Smooth muscle cell (in vitro differentiated cells): ENCODE measurements around a stretch of chr12.

DNA sequence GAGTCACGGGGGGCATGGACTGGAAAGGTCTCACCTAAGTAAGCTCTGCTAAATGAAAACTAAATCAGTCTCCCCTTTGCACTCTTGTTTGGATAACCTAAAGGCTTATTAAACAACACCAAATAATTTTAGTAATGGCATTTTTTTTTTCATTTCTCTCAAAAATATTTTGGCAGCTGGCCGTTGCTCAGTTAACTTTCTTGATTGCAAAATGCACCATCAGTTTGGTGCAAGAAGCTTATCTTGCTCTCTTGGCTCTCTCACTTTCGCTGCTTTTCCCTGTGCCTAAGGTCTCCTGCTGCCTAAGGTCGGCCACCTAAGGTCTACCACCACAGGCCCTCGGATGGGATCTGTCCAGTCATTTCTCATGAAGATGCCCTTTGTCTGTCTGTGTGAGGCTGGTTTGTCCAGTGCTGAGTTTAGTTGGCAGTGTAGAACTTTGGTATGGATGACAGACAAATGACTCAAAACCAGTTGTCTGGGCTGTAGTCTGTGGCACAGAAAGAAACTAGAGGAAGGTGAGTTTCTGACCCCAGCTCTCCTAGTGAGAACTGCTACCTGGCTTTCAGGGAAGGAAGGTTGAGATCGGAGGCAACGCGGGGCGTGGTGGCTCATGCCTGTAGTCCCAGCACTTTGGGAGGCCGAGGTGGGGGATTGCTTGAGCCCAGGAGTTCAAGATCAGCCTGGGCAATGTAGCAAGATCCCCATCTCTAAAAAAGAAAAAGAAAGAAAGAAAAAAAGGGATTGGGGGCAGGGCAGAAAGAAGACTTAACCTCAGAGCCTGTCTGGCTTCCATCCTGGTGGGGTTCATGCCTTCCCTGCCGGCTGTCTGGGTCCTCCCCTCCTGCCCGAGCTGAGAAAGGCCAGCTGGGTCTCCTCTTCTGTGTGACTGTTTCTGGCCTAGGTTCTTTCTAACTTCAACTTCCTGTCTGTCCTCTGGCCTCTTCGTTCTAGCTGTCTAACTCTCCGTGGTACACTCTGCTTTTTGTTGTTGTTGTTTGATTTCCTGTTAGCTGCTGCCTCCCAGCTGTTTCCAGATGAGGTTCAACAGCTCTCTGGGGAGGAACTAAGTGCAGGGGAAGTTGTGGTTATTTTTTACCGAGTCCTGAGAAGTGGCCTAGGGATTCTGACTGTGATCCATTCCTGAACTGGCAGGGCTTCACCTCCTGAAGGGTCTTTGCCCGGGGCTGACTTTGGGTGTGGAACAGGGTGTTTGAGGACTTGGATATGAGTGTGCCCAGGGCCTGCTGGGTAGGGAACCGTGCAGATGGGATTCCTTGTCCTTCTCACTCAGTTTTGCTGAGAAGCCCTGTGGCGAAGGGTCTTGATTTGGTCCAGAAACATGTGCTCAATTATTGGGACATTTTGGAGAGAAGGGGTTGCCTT lies 2.9 kb downstream of the MLXIP start:
- RAMPAGE, long total RNA = no peak

- RAMPAGE, long total RNA = no peak
Measured at GRCh38 chr12:122093034-122093602, 14.6 kb downstream of the MLXIP start.

- RAMPAGE, long total RNA = no peak
Measured at GRCh38 chr12:122104846-122105321, 26.3 kb downstream of the MLXIP start.

- RAMPAGE, long total RNA = no peak
Measured at GRCh38 chr12:122137632-122138812, 36.0 kb downstream of the IL31 start.

DNA sequence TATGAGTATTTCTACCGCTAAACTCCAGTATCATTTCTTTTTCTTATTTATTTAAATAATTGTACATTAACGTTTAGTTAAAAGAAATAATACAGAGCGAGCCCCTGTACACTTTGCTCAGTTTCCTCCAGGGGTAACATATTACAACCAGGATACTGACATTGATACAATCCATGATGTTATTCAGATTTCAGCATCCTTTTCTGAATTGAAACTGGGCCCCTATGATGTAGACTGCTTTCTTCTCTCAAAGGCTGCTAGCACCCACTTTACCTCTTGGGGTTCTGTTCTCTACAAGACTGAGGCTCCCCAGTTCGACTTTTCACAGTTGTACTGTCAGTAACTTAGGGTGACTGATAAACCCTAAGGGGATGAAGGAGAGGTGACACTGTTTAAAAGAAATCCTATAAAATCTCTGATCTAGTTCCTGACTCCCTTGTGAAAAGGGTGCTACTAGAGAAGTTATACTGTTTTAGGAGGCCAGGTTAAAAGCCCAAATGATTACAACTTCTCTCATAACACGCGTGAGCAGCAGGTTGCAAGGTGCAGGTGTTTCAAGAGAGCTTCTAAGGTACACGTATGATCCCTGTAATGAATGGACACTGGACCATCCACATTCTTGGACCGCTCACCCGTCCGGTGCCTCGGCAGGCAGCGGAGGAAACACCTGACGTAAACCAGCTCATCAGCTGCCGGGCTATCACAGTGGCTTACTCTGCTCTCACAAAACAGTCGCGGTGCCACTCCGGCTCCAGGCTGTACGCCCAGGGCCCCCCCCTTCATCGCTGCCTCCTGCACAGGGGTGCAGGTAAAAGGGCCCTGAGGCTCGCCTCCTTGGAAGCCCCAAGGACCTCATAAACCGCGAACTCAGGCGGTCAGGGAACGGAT lies 687 bp downstream of the VPS33A start:
- RAMPAGE, long total RNA = no peak

GRCh38 chr12:122333836-122334579 lies 67.7 kb upstream of the VPS33A start:
- RAMPAGE, long total RNA = no peak

DNA sequence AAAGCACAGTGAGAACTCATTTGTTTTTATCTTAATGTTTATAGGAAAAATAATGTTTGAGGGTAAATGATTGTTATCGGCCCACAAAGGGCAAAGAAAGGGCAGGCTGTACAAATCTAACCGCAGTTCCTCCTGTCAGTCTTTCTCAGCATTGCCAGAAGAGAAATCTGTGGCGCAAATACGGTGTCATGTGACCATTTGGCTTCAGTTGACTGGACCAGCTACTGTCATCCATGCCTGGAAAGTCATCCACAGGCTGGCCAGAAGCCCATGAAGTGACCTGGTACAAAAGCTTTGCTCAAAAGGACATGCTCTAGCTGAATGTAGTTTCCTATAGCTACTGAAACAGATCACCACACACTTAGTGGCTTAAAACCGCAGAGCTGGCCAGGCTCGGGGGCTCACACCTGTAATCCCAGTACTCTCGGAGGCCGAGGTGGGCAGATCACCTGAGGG lies 43.6 kb downstream of the HCAR2 start:
- RAMPAGE, long total RNA = no peak

- RAMPAGE, long total RNA = no peak
Measured at GRCh38 chr12:122729283-122729485, 1.5 kb downstream of the HCAR1 start.

DNA sequence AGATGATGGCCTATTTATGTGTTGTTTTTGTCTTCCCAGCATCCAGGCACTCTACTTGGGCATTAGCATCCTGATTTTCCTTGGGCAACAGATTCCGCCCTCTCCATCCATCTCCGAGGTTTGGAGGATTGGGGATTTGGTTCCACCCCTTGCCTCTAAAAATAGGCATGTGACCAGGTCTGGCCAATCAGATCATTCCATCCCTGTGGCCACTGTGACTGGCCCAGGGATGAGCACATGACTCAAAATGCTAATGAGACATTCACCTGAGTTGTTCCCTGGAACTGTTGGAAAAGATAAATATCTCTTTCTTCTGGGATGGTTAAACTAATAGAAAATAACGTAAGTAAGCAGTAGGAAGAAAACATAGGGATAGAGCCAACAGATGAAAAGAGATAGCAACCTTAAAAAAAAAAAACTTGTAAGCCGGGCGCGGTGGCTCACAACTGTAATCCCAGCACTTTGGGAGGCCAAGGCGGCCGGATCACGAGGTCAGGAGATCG lies 2.6 kb upstream of the DENR start:
- RAMPAGE, long total RNA = no peak

DNA sequence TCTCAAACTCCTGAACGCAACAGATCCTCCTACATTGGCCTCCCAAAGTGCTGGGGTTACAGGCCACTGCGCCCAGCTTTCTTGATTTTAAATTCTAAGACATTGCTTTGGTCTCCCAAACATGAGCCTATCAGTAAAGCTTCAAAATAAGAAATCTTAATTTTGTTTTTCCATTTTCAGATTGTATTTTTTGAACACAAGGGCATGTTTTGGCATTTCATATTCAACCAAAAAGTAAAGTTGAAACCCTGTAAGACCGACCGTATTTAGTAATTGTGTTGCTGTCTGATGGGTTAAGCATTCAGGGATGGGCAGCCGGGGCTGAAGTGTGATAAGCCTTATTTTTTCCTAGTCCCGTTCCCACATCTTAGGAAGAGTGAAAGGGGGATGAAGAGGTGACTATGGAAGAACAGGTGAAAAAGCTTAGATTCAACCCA lies 815 bp upstream of the CCDC62 start:
- RAMPAGE, long total RNA = no peak

GRCh38 chr12:122834381-122835118 lies 707 bp upstream of the HIP1R start:
- RAMPAGE, long total RNA = no peak

- RAMPAGE, long total RNA = no peak
Measured at GRCh38 chr12:122866231-122867424, 29.3 kb downstream of the VPS37B start.

DNA sequence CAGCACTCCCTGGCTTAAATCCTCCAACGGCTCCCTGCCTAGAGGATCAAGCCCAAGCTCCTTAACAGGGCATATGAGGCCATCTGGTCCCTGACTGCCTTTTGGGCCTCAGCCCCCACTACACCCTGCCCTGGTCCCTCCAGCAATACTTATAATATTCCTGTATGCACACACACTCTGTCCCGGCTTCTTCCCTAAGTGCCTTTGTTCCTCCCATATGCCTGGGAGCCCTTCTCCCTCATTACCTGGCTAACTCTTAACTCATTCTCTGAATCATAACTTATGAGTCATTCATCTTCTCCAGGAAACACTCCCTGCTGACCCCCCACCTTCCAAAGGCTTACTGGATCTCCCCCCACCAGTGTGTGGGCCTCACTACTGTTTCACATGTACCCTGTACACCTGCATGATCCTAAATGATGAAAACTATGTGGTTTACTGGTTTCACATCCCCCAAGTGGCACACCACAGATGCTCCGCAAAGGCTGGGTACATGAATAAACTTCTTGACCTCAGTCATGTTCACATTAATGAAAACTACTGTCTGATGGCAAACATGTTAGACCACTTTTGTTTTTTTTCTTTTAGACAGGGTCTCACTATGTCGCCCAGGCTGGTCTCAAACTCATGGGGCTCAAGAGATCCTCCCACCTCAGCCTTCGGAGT lies 8.5 kb downstream of the VPS37B start:
- RAMPAGE, long total RNA = no peak

DNA sequence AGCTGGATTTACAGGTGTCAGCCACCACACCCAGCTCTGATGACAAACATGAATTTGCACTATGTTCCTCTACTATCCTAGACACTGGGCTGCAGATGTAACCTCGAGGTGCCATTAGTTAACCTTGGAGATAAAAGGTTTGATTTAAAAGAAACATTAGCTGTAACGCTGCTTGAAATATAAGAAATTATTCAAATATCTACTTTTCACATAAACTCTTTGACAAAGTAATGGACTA lies 8.0 kb downstream of the VPS37B start:
- RAMPAGE, long total RNA = no peak

- RAMPAGE, long total RNA = no peak
Measured at GRCh38 chr12:123024780-123025535, 44.5 kb downstream of the ARL6IP4 start.

- RAMPAGE, long total RNA = no peak
Measured at GRCh38 chr12:123069993-123070531, 80.8 kb downstream of the PITPNM2 start.

DNA sequence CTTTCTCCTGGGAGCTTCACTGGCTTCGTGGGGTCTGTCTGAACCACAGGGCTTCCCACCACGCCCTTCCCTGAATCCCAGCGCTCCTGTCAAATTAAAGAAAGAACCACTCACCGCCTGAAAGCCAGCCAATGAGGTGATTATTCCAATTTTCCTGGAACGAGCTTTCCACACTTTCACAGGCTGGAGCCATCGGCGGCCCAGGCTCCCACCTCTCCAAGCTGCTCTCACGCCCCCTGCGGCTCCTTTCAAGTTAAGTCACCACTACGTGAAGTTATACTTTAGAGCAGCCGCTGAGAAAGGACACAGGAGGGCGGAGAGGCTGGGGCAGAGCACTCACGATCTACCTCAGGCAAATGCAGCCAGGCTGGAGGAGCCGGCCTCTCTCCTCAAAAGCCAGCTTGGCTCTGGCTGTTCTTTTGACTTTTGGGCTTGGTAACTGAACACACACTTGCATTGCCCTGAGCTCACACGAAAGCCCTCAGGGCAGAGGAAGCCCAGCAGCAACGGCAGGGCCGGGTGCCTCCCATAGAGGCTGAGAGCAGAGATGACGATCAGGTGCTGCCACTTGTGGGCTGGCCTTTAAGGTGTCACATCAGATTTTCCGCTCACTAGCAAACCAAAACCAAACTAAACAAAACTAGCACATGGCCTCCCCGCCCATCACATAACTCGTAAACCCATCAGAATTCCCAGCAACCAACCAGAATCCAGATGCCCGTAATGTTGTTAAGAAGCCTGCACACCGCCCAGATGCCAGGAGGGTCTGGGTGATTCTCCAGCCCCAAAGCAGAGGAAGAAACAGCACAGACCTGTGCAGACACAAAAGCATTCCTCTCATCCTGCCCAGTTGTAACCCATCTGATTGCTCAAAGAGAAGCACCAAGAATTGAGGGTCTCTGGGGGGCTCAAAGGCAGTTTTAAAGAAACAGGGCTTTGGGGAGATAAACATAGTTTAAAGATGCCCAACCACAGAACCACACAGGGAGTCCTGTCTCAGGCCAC lies 75.1 kb downstream of the PITPNM2 start:
- RAMPAGE, long total RNA = no peak

- RAMPAGE, long total RNA = no peak
Measured at GRCh38 chr12:123227730-123228217, 5.2 kb downstream of the MPHOSPH9 start.

GRCh38 chr12:123241933-123243205 lies 9.1 kb downstream of the MTRFR start:
- RAMPAGE, long total RNA = no peak

- RAMPAGE, long total RNA = no peak
Measured at GRCh38 chr12:123268732-123269915, 2.5 kb downstream of the CDK2AP1 start.